SJCRH30 (cell line): ENCODE results near the gene TST.

DNA sequence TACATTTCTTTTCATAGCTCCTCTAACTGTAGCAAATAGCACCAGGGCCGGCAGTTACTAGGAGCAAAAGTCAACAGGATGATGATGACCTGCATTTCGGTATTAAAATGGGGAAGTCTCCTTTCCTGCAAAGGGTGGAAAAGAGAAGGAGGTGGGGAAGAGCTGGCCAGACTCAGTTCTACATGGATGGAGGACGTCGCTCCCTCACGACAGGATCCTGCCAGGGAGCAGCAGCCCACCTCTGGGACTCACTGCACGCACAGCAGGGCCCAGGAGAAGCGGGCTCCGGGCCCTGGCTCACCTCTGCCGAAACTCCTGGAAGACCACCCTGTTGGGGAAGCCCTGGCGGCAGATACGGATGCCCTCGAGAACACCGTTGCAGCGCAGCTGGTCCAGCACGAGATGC lies 52.7 kb downstream of the APOL1 start:
- RAMPAGE, long total RNA, result no peak

DNA sequence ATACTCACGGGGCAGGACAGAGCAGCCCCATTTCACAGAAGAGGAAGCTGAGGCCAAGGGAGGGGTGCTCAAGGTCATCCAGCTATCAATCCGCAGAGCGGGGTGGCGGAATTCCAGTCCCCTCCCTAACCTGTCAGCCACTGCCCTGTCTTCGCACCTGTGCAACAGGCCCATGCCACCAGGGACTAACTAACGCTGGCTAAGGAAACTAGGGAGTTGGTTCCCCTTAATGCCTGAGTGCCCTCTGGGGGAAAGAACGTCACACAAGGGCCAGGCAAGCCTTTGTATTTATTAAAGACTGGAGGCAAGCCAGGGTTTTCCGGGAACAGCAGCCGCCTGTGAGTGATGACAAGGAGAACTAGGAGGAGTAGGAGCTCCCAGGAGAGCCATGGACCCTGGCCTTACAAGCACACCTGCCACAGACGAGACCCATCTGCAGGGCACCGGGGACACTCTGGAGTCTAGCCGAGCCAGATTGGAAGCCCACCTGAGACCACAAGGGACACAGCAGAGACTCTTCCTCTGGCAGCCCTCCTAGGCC lies 64.5 kb downstream of the MYH9 start:
- RAMPAGE, long total RNA, result no peak

- RAMPAGE, long total RNA, result no peak
These were observed 48.5 kb downstream of the MYH9 start for GRCh38 chr22:36339106-36339889.

- RAMPAGE, long total RNA, result no peak
These were observed 24.2 kb downstream of the MYH9 start for GRCh38 chr22:36363439-36364006.

GRCh38 chr22:36364007-36364824 lies 23.6 kb downstream of the MYH9 start:
- RAMPAGE, long total RNA, result no peak

DNA sequence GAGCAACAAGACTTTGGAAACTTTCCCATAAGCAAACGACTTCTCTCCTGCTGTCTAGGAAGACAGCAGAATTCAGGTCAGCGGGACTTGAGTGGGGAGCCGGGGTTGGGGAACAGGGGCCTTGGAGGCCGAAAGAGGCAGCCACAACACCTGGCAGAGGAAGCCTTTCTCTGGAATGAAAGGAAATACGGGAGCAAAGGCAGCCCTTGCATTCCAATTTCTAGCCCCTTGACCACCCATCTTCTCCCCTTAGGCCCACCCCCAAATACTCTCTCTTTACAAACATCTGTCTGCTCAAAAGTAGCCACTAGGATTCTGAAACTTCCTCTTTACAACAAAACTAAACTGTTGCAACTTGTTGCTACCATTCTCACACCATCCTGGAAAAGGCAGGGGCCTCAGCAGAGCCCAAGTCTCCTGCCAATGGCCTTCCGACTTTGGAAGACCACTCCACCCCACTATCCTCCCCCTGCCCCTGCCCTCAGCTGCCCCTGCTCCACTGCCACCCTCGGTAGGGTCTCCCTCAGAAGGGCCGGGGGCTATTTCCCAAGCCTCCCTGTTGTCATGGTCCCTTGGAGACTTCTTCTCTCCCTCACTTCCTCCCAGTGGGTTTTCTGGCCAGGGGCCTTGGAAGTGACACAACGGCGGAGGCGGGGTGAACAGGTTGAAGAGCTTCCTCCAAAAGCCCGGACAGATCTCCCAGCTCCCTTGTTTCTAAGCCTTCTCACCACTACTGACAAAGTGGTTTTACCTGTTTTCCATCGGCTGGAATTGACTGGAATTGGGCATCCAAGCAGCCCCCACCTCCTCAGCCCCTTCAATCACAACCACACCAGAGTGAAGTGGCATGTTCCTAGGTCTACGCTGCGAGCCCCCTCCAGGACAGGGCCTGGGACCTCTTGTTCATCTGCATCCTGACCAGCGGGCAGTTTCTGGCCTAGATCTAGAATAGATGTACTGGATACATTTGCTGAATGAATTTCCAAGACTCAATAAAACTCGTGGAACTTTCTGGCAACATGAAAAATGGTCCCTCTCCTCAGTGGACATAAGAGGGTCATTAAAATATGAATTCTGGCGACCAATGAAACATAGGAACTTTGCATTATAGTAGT lies 14.6 kb downstream of the MYH9 start:
- RAMPAGE, long total RNA, result no peak

- RAMPAGE, long total RNA, result no peak
These were observed 507 bp downstream of the MYH9 start for GRCh38 chr22:36387302-36387618.

DNA sequence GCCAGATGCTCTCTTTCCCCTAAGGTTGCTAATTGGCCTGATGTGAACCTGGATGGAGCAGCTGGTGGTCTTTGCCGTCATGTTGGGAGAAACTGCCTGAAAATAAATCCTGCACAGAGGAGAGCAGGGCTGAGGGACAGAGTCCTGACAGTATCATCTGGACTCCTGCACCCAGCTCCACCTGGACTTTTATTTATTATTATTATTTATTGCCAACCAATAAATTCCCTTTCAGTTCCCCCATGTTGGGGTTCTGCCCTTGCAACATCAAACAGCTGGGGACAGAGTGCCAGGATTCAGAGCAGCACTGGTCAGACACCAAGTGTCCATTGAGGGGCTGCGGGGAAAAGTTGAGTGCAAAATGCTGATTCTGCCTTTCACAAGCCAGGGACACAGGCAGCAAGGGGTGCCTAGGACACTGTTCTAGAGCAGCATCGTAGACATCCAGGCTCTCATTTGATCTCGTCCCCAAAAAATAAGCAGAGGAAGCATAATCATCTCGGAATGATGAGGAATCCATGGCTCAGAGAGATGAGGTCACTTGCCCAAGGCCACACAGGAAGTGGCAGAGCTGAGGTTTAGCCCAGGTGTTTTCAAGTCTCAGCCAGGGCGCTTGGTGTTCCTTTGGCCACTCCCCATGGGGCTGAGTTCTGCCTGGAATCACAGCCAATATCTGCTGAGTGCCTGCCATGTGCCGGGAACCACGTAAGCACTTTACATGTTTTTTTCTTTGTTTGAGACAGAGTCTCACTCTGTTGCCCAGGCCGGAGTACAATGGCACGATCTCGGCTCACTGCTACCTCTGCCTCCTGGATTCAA lies 29.3 kb upstream of the MYH9 start:
- RAMPAGE, long total RNA, result no peak

- RAMPAGE, long total RNA, result no peak
These were observed 16.4 kb downstream of the TXN2 start for GRCh38 chr22:36464755-36465658.

- RAMPAGE, long total RNA, result no peak
These were observed 12.9 kb upstream of the EIF3D start for GRCh38 chr22:36541674-36542408.

DNA sequence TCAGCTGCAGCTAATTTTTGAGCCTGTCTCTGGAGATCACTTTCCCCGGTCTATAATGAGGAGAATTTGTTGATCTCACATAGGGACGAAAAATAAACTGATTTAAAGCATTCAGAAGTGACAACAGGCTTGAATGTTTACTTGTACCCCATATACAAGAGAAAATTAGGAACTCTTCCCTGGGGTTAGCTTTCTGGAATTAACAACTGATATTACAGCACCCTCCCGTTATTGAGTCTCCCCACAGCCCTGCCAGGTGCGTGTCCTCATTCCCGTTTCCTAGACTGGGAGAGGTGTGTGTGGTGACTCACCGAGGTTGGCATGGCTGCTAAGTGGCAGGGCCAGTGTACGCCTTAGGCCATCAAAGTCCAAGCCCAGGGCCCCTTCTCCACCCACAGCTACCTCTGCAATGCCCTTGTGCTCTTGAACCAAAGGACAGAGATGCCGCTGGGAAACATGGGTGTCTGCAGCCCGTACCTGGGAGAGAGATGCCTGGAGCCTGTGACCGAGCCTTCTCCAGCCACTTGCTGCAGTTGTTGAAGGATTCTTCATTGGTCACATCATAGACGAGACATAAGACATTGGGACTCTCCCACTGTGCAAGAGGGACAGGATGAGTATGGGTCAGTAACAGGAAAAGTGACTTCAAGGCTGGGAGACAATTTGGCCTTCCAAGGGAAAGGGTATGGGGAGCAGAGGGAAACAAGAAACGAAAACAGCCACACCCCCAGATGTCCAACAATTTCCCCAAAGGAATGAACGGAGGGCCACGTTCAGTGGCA lies 12.3 kb downstream of the IFT27 start:
- RAMPAGE, long total RNA, result no peak

GRCh38 chr22:36816143-36816626 lies 650 bp downstream of the PVALB start:
- RAMPAGE, long total RNA, result no peak

- RAMPAGE, long total RNA, result no peak
These were observed 9.5 kb downstream of the NCF4 start for GRCh38 chr22:36870238-36870828.

DNA sequence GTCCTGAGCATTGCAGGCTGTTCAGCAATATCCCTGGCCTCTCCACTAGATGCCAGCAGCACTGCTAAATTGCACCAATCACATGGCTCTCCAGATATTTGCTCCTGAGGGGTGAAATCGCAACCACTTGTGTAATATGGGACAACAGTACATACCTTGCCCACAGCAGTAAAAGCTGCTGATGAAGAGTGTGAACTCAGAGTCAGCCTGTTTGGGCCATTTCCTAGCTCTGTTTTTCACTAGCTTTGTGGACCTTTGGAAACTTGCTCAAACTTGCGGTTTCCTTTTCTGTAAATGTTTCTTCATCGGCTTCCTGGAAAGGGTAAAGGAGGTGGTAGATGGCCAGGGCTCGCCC lies 12.9 kb downstream of the NCF4 start:
- RAMPAGE, long total RNA, result no peak

DNA sequence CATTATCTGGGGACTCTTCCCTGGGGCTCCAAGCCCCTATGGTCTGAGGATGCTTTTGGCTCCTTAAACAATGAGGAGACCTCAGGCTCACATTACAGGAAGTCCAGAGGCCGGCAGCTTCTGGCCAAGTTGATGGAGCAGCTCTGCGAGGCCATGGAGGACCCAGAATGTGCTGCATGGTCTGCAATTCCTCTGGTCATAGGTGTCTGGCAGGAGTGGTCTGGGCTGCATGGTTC lies 17.4 kb downstream of the TEX33 start:
- RAMPAGE, long total RNA, result no peak

GRCh38 chr22:37019196-37019649 lies at the start of gene TST:
TSS of gene TST (minus strand) at chr22:37019447.
- RAMPAGE, long total RNA, result no peak

DNA sequence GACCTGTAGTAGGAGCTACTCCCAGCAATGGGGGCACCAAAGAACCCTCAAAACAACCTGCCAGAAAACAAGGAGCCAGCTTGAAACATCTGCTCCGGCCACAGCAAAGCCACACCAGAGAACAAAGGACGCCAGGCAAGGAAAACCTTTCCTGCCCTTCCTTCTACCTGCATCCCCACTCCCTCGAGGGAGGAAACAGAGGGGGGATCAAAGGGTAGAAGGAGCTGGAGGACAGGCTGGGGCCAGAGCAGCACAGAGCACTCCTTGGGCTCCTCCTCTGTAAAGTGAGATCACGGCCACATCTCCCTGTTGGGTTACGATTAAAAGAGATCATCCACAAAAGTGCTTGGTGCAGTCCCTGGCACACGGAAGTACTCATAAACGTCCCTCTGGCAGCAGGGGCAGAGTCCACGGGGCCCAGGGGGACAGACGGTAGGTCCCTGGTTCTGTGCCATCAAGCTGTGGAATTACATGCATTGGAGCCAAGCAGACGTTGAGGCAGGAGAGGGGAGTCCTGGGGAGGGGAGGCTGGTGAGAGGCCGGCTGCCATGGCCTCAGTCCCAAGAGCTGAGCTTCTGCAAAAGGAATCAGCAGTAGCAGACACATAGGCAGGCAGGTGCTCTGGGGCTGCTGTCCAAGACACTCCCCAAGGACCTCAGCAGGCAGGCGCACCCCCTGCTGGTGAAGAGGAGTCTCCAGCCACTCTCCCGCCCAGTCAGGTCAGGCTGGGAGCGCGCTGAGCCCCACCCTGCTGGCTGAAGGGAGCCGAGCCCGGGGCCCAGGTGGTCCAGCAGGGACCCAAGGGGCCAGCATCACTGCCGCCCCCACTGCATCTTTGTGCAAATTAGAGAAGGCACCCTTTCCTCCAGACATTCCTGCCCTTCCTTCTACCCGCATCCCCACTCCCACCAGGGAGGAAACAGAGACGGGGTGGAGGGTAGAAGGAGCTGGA lies 7.7 kb upstream of the KCTD17 start:
- RAMPAGE, long total RNA, result no peak

DNA sequence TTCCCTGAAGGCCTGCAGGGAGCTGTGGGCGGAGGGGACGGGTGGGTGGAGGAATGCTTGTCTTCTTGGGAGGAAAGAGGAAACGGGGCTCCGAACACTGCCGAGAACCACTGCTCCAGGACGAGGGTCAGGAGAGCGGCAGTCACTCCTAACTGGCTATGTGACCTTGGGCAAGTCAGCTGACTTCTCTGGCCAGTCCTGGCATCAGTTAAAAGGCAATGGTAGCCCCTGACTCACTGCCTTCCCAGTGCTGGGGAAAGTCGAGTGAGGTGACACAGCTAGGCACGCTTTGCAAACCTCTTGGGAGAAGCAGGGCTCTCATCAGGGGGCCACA lies 16.5 kb downstream of the IL2RB start:
- RAMPAGE, long total RNA, result no peak

GRCh38 chr22:37234699-37235256 lies 9.3 kb downstream of the RAC2 start:
- RAMPAGE, long total RNA, result no peak

DNA sequence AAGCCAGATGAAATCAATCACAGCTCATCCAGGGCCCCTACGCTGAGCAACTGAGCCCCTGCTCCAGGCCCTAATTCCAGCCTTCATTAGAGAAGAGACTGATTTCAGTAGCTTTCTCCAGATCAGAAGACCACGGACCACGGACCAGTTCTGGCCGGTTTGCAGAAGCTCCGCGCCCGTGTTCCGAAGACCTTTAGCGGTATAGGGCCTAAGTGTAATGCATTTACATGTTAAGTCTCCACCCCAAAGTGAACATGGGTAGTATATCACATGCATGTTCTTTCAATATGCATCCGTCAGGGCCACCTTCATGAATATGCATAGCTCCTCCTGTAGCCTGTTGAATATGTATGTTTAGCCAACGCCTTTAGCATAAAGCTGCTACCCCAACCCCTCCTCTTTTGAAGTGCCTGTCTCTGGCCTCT lies 14.9 kb upstream of the RAC2 start:
- RAMPAGE, long total RNA, result no peak